Epithelial cell of esophagus (primary cell): Measurements from ENCODE around the gene CDV3.

DNA sequence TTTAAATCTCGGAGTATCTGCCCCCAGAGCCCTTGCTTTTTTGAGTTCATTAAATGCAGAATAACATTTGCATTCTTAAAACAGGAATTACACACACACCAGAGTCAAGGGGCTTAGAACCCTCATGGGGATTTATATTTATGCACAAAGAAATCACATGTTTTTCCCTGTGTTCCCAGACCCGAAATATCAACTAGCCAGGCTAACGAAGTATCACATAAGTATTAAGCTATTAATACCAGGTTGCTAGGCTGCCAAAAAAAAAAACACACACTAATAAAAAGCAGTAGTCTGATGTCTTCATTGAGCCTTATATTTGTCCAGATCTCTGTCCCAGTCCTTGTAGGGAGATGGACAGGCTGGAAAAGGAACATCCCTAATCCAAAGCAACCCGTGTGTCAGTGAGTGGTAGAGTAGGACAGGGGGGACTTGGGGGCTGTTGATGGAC lies 103.6 kb upstream of the BFSP2 start:
- RRBS, result no CpG with 5 or more reads among the region's 4 CpGs

GRCh38 chr3:133473923-133474602 lies 74.2 kb downstream of the BFSP2 start:
- RRBS, result no CpG with 5 or more reads among the region's 5 CpGs

- RRBS, result 1% methylated on average over 13 of the region's 80 CpGs
Observed at GRCh38 chr3:133573423-133574108, at the start of gene CDV3. TSS of gene CDV3 (plus strand) at chr3:133573686.

DNA sequence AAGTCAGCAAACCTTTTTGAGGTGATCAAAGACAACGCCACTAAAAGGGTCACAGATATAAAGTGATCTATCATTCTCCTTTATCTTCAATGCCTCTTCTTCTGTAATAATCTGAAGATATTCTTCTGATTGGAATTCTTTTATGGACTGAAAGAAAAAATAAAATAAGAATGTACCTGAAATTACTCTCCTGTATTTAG lies 2.8 kb downstream of the TOPBP1 start:
- RRBS, result no CpG with 5 or more reads among the region's 1 CpG

GRCh38 chr3:133757073-133757743 lies 11.0 kb downstream of the TF start:
- RRBS, result no CpG with 5 or more reads among the region's 14 CpGs

- RRBS, result no CpG with 5 or more reads among the region's 4 CpGs
Observed at GRCh38 chr3:134052340-134052657, 22.6 kb upstream of the SLCO2A1 start.

DNA sequence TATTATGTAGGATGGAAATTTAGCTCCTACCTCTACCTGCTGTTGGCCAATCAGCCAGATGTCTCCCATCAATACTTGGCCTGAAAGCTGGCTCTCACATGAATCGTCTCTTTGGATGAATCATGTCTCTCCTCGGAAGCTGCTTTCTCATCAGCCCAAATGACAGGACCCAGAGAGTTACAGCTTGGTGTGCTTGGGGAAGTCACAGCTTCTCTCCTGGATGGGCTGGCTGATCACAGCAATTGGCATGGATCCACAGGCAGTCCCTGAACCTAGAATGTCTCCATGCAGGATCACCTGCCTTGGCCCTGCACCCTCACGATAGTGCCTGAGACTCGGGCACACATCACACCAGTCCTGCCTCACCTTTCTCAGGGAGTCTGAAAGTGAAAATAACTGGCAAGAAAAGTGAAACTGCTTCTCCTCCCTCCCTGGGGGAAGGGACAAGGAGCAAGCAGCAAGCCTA lies 27.7 kb upstream of the SLCO2A1 start:
- RRBS, result no CpG with 5 or more reads among the region's 4 CpGs

GRCh38 chr3:134175474-134175855 lies 75.2 kb downstream of the RYK start:
- RRBS, result 98% methylated on average over 1 of the region's 5 CpGs

DNA sequence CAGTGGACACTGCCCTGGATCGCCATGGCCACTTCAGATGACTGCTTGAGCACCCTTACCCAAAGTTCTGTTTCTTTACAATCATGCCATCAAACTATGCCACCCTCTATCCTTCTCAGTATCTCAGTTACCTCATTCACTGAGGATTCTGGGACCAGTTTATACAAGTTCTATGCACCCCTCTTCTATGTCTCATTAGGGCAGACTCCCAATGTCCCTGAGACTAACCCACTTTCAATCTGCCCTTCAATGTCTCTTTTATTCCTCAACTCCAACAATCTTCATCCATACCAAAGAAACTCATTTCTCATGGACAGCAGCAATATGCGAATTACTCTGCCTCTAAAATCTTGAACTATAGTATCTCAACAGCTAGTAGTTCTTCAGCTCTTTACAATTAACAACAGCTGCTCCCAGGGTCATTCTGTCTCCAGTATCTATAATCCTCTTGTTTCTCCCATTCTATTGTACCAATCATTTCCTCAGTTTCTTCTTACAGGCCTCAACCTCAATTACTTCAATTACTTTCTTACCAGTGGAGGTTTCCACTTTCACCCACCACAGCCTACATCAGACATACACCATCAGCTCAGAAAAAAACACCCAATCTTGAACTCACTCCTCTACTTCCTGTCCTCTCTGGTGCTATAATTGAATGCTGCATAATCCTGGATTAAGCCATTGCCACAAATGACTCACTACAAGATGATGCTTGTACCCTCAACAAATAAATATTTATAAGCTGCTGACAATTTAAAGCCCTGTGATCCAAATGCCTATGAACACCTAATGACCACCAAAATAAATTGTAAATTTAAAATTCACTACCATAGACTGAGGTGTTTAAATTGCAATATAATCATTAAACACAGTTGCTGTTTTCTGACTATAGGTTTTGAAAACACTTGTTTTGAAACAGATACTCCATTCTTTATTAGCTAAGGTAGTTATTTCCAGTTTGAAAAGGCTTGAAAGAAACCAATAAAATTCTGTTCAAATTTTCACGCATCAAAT lies 18.6 kb downstream of the RYK start:
- RRBS, result no CpG with 5 or more reads among the region's 3 CpGs

- RRBS, result no CpG with 5 or more reads among the region's 2 CpGs
Observed at GRCh38 chr3:134237568-134238028, 13.1 kb downstream of the RYK start.

- RRBS, result no CpG with 5 or more reads among the region's 10 CpGs
Observed at GRCh38 chr3:134331014-134332183, 42.8 kb downstream of the AMOTL2 start.

DNA sequence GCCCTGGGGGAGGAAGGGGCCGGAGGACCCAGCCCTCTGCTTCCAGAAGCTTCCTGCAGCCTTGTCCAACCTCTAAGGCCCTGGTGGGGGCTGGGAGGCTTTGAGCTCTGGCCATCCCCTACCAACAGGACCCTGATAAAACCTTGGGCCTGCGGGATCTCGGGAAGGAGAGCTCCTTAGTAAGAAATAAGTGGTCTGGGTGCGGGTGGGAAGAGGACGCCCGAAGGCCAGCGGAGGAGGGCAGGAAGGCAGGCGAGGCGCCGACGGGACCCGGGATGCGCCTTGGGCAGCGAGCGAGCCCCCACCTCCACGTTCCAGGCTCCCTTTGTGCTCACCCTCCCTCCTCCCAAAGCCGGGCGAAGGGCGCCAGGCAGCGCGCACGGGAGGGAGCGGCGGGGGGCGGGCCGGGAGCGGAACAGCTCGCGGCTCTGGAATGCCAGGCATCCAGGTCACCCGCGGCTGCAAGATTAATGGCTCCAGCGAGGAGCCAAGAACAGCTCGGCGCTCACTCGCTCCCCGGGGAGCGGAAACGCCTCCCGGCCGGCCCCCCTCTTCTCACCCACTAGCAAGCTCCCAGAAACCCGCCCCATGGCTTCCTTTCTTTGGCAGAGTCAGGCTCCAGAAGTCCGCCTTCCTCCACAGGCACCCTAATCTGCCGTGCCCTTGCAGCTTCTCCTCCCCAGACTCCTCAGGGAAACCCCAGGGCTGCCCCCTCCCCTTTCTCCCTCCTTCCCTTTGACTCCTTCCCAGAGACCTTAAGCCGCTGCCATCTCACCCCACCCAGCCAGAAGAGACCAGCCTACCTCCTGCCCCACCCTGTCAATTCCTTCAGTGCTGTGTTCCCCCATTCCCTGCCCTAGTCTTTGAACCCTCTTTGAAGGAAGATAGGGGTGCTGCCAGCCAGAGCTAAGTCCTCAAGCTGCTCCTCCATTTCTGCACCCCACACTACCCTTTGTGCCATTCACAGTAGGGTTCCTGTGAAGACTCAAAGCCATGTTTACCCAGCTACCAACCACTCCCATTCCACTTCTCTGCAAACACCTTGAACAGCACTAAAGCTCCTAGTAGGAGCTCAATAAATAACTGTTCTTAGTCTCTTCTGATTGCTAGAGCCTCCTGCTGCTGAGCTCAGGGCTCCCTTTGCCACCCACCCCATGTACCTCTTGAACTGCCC lies 10.0 kb downstream of the AMOTL2 start:
- RRBS, result 1% methylated on average over 14 of the region's 44 CpGs

DNA sequence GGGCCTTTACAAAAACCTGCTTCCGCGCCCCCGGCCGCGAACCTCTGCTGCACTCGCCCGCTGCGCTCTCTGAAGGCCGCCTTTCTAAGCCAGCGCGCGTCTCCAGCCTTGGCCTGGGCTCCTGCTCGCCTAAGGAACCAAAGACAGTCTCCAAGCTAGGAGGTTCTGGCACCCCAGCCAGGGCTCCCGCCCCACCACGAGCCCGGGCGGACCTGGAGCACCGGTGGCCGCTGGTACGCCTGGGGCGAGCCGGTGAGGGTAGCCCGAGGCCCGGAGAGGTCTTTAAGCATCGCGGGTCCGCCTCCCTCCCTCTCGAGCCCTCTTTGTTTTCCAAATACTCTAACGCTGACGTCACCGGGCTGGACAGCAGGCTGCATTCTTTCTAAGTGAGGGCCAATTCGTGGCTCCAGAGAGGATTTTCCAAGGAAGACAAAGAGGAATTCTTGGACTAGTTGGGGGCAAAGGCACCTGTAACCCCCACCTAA lies 731 bp downstream of the AMOTL2 start:
- RRBS, result 2% methylated on average over 10 of the region's 32 CpGs

DNA sequence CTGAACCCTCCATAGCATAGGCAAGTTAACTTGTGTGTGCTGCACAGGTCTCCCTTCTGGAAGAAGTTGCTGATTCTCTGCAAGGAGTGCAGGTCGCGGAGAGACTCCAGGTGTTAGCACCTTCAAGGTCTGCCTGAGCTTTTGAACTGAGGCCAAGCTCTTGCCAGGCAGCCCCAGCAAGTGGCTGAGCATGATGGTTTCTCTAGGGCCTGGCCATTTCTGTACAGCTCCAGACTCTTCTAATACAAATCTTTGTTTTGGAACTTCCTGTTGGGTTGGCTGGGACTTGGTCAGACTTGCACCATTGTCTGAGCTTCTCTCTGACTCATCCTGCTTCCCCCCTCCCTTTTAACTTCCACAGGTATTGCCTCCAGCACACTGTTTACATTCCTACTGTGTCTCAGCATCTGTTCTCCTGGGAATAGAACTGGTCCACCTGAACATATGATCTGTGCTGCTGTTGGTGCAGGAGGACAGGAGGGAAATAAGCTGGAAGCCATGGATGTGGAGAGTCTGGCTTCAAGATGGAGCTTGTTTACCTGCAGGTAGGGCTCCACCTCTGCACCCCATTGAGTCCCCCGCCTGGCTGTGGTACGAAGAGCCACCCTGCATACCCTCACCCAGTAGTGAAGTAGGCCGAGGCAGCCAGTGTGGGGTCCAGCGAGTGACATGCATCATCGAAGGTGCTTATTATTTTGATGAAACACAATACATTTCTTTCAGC lies 53.2 kb downstream of the KY start:
- RRBS, result no CpG with 5 or more reads among the region's 7 CpGs

DNA sequence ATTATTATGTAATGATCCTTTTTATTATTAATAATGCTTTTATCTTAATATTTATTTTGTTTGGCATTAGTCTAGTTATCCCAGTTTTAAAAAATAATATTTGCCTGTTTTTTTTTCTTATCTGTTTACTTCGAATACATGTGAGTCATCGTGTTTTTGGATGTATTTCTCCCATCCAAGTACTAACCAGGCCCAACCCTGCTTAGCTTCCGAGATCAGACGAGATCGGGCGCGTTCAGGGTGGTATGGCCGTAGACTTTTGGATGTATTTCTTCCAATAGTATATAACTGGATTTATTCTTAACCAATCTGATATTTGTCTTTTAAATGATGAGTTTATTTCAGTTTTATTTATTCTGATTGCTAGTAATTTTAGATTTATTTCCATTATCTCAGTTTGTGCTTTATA lies 11.8 kb upstream of the EPHB1 start:
- RRBS, result no CpG with 5 or more reads among the region's 8 CpGs

- RRBS, result no CpG with 5 or more reads among the region's 4 CpGs
Observed at GRCh38 chr3:135150371-135150885, 355.4 kb downstream of the EPHB1 start.

DNA sequence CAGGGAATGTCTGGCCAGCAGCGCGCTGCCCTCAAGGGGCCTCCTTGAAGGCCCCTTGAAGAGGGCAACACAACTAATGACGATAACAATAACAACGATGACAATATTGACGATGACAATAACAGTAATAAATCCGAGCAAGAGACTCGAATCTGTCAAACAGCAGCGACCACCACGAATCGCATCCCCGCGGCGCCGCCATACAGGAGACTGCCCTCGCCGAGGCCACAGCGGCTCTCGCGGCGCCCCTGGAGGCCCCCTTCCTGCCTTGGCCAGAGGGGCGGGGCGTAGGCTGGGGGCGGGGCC lies 277 bp upstream of the PPP2R3A start:
- RRBS, result no CpG with 5 or more reads among the region's 23 CpGs

GRCh38 chr3:136001114-136001750 lies 35.7 kb downstream of the PPP2R3A start:
- RRBS, result no CpG with 5 or more reads among the region's 4 CpGs

DNA sequence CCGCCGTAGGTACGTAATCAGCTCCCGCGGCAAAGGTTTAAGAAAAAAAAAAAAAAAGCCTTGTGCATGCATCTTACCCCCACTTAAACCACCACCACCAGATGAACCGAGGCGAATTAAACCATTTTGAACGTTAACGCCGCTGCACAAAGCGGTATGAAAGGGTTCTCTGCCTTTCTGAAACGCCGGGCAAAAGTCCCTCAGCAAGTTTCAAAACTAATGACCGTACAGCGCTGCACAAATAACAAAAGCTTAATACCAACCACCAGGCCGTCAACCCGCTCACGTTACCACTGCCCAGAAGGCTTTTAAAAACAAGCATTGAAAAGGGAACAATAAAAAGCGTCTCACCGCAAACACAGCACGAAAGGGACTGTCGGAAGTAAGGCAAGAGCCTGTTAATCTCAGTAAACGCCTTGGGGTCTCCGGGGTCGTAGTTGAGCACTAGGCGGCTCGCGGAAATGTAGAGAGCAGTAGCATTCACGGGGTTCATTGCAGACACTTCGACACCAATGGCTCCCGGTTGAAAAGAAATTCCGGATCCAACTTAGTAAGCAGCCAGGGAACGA lies 1.4 kb downstream of the MSL2 start:
- RRBS, result under 1% methylated on average over 7 of the region's 33 CpGs

- RRBS, result no CpG with 5 or more reads among the region's 3 CpGs
Observed at GRCh38 chr3:138082505-138083102, 32.8 kb downstream of the DZIP1L start.